A673 (cell line): ENCODE measurements around a stretch of chr15.

GRCh38 chr15:51872254-51872729, 42.8 kb downstream of the TMOD3 start:
- PRO-cap = no peak

DNA sequence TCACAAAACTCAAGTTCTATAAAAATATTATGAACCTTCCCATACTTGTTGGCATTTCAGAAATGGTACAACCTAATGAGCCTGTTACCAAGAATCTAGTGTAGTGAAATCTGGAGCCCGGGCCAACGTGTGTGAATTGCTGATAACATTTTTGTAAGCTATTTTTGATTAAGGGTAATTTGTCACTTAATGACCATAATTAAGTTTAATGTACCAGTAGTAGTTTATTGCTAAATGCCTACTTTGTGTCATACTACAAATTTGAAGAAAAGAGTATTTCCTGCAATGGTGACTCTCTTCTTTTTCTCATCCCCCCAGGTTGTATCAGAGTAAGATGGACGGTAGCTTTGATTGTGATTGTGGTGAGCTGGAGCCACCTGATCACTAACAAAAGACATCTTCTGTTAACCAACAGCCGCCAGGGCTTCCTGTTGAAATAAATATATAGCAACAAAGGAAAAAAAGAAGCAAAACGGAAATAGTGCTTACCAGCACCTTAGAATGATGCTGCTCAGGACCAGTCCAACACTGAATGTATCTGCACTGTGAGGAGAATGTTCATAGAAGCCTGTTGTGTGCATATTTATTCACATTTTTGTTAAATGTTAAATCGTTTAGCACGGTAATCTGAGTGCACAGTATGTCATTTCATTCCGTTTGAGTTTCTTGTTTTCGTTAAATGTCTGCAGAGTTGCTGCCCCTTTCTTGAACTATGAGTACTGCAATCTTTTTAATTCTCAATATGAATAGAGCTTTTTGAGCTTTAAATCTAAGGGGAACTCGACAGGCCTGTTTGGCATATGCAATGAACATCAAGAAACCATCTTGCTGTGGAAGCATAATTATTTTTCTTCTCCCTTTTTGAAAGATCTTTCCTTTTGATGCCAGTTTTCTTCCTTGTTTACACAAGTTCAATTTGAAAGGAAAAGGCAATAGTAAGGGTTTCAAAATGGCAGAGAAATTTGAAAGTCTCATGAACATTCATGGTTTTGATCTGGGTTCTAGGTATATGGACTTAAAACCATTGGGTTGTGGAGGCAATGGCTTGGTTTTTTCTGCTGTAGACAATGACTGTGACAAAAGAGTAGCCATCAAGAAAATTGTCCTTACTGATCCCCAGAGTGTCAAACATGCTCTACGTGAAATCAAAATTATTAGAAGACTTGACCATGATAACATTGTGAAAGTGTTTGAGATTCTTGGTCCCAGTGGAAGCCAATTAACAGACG, 26.9 kb downstream of the MAPK6 start:
- PRO-cap = no peak

GRCh38 chr15:52080894-52081280, 31.7 kb downstream of the BCL2L10 start:
- PRO-cap = no peak

DNA sequence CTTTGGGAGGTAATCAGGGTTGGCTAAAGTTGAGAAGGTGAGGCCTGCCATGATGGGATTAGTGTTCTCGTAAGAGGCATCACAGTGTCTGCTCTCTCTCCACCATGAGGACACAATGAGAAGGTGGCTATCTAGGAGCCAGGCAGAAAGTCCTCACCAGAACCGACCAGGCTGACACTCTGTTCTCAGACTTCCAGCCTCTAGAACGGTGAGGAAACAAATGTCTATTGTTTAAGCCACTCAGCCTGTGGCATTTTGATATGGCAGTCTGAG, 32.8 kb downstream of the MYO5C start:
- PRO-cap = no peak

DNA sequence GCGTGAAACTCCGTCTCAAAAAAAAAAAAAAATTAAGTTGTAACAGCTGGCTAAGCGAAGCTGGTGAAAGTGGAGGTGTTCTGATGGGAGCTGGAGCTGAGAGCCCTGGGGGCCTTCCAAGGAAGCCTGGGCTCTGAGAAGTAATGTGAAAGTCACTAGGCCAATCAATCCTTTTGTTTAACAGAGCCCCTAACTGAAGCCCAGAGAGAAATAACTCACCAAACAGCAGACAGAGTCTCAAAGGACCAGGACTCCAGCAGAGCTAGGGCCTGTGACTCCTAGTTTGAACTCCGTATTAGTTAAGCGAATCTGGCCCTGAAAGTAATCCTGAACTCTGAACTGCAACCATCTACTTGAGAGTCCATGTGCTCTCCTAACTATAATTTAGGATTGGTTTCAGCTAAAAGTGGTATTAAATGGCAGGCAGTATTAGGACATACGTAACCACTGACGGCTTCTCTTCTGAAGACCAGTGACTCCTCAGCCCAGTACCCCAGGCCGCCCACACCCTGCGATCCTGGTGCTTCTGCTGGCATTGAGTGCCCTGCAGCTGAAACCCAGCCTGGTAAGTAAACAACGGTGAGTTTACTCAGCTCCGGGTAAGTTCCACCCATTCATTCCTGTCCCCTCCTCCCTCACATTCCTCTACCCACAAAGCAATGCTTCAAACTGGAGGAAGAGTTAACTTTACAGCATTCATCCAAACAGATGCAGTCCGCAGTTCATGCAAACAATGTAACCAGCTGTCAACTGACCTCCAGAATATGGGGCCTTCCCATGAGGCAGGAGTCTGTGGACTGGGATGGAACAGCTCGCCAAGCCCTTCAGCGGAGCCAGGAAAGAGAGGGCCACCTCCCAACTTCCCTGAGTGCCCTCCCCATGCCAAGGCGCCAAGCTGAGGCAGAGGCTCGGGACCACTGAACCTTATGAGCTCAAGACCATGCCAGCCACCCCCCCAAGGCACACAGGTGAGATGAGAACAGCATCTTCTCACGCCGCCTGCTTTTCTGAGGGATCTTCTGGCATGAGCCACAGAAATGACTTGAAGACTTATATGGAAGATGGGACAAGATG, 7.3 kb downstream of the MYO5C start:
- PRO-cap = no peak

DNA sequence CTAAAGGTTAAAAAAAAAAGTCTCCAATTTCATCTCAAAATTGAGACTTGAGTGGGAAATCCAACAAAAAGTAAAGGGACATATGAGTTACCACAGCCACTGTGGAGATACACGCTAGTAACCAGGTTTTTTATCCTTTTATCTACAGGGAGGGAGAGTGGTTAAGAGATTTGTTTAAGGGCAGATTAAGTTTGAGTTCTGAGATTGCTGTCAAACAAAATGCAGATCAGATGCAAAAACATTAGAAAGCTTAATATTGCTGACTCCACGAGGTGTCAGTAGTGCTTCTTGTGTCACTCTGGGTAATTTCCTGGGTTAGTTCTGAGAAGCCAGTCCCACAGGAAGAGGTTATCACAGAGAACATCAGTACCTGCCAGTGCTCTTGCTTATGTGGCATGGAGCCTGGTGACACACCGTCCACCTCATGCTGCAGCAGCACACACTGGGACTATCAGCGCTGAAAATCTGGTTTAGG, 35.8 kb upstream of the MYO5C start:
- PRO-cap = no peak

- PRO-cap = unidirectional peak, plus-strand start at chr15:52482071
Measured at GRCh38 chr15:52481759-52482308, 46.8 kb downstream of the MYO5A start.

- PRO-cap = no peak
Measured at GRCh38 chr15:52566789-52567284, 2.0 kb downstream of the ARPP19 start.

DNA sequence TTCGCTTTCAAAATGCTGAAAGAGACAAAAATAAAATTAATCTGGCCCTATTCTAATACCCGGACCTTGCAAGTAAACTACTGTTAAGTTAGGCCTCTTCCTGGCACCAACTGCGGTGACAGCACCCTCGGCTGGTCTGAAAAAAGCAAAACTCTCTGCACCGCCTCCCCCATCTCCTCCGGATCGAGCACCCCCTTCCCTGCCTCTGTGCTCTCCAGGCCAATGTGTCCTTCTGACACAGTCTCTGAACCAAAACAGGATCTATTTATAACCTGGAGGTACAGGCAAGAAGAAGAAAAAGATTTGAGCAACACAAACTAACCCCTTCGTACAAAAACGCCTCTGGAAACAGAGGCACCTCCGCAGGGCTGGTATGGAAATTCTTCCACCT, 1.1 kb downstream of the ATOSA start:
- PRO-cap = unidirectional peak, minus-strand start at position 114 of the sequence

DNA sequence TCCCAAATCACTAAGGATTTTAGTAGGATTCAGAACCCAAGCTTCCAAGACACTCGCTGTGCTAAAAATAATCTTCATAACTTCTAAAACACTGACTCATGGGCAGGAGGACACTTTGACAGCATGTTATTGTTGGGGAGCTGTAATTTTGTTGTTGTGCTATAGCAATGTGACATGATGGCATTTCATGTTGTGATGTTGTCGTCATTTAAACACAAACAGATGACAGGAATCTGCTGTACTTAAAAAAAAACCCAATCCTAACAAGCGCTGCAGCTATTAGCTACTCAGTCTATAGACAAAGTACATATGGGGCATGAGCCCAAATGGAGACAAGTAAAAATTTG, 781 bp upstream of the ATOSA start:
- PRO-cap = no peak

- PRO-cap = no peak
Measured at GRCh38 chr15:52719401-52719734, 40.2 kb upstream of the ATOSA start.

DNA sequence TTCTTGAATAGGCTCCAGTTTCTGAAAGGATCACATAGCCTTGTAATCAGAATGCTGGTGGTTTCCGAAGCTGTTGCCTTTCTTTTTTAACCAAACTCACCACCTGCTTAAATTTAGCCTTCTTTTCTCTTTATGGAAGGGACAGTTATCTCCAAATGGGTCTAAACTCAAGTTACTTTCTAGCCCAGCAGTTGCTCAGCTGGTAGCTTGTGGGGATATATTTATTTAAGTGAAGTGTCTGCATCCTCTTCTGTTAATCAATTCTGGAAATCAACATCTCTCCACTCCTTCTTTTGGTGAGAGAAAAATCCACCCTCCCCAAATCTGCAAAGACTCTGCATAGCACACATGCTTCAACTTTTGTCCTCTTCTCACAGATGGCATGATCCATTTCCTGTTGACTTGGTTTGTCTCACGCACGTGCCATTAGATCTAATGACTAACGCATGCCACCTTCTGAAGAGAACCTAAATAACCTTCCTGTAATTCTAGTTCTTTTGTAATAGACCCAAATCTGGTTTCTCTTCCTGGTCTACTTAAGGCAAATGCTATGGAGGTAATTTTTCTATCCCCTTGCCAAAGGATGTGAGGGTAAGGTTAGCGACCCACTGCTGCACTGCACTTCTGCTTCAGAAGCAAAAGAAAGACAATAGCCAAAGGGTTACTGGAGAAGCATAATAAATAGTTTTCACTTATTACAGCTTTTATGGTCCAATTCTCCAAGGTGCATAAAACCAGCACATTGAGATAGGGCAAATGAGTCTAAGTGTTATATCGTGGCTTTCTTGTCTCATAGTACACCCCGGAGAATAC, 51.0 kb upstream of the ATOSA start:
- PRO-cap = no peak

- PRO-cap = no peak
Measured at GRCh38 chr15:53034535-53035302, 244.6 kb upstream of the ONECUT1 start.

DNA sequence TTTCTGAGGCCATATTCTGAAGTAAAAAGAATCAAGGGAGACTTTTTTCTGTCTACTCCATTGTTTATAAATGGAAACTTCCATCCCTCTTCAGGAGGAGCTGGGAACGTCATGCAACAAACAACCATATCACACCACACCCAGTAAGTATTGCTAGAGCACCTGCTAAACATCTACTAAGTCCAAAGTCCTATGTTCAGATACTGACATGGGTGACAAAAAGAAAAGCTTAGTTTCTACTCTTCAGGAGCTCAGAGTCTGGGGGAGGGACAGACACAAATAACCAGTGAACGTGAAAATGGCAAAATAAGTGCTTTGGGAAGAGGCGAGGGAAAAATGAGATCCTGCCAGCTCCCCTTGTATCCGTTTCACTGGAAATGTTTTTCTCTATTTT, 324.9 kb upstream of the ONECUT1 start:
- PRO-cap = no peak

- PRO-cap = no peak
Measured at GRCh38 chr15:53445484-53445856, 314.0 kb downstream of the WDR72 start.

GRCh38 chr15:53448042-53448620, 311.3 kb downstream of the WDR72 start:
- PRO-cap = no peak

GRCh38 chr15:53448621-53449132, 310.8 kb downstream of the WDR72 start:
- PRO-cap = no peak

GRCh38 chr15:53714467-53715052, 44.9 kb downstream of the WDR72 start:
- PRO-cap = no peak

GRCh38 chr15:54277722-54278292, 299.6 kb downstream of the UNC13C start:
- PRO-cap = no peak

DNA sequence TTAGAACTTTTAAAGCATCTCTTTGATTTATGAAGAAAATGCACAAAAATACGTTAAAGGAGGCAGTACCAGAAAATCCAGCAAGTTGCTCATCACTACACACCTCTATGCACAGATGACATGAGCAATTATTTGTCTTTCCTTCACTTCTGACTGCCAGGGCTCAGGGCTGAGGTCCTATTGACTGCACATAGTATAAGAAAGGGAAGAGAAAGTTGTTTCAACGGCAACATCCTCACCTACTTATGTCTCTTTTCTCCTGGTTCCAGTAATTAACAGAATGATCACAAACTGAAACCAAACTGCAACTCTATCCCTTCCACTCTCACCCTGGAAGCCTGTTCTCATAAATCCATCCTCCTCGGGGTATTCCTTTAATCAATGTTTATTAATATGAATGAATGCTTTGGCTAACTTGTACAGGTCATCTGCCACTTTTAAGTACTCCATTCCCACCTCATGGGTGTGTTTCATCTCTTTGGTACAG, 34.6 kb downstream of the RAB27A start:
- PRO-cap = no peak